BJ (cell line): ENCODE data around the gene TP53.

DNA sequence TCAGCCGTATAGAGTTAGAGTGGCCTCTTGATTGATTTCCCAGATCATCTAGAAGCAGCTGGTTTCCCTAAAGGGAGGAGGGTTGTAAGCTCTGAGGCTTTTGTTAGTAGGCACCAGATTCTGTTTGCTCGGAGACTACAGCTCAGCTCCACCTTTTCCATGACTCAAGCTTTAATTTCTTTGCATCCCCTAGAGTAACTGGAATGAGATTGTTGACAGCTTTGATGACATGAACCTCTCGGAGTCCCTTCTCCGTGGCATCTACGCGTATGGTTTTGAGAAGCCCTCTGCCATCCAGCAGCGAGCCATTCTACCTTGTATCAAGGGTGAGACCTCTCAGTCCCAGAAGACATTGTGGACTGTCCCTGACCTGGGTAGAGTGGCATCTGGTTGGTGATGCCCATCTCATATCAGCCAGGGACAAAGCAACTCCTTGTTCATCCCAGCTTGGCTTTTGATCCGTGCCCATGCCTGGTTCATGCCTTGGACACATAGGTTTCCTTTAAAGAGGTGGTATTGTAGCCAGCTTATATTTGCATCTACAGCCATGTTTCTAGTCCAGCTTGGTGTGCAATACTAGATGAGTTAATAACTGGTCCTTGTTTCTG lies 1.8 kb downstream of the EIF4A1 start:
- CAGE, long polyA plus RNA, result no peak
- RRBS, result no CpG with 5 or more reads among the region's 8 CpGs

- CAGE, long polyA plus RNA, result no peak
- RRBS, result no CpG with 5 or more reads among the region's 3 CpGs
These were observed 2.3 kb downstream of the EIF4A1 start for GRCh38 chr17:7574961-7575270.

DNA sequence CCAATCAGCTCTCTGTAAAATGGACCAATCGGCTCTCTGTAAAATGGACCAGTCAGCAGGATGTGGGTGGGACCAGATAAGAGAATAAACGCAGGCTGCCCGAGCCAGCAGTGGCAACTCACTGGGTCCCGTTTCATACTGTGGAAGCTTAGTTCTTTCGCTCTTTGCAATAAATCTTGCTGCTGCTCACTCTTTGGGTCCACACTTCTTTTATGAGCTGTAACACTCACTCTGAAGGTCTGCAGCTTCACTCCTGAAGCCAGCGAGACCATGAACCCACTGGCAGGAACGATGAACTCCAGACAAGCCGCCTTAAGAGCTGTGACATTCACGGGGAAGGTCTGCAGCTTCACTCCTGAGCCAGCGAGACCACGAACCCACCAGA lies 9.0 kb upstream of the ATP1B2 start:
- CAGE, long polyA plus RNA, result no peak
- RRBS, result no CpG with 5 or more reads among the region's 11 CpGs

GRCh38 chr17:7651037-7652212 lies 699 bp downstream of the ATP1B2 start:
- CAGE, long polyA plus RNA, result no peak
- RRBS, result 3% methylated on average over 19 of the region's 99 CpGs

GRCh38 chr17:7687038-7687860 lies at the start of gene TP53:
Gene TP53 (minus strand): TSS chr17:7687490.
- CAGE, long polyA plus RNA, result start-site peak on the minus strand at chr17:7687478-7687495, 110 and 98 reads in 2 replicates
- RRBS, result no CpG with 5 or more reads among the region's 29 CpGs

DNA sequence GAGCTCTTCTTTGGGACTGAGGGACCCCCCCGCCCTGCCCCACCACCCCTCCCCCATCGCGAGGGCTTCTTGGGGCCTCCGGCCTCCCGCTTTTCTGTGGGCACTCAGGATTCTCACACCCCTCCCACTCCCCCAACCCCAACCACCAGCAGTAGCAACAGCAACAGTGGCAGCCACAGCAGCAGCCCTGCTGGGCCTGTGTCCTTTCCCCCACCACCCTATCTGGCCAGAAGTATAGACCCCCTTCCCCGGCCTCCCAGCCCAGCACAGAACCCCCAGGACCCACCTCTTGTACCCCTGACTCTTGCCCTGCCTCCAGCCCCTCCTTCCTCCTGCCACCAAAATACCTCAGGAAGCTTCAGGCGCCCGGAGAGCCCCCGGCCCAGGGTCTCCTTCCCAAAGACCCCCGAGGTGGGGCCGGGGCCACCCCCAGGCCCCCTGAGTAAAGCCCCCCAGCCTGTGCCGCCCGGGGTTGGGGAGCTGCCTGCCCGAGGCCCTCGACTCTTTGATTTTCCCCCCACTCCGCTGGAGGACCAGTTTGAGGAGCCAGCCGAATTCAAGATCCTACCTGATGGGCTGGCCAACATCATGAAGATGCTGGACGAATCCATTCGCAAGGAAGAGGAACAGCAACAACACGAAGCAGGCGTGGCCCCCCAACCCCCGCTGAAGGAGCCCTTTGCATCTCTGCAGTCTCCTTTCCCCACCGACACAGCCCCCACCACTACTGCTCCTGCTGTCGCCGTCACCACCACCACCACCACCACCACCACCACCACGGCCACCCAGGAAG lies 6.9 kb upstream of the TMEM88 start:
- CAGE, long polyA plus RNA, result no peak
- RRBS, result 80% methylated on average over 4 of the region's 26 CpGs

- CAGE, long polyA plus RNA, result no peak
- RRBS, result no CpG with 5 or more reads among the region's 25 CpGs
These were observed 639 bp downstream of the CYB5D1 start for GRCh38 chr17:7858359-7858925.

DNA sequence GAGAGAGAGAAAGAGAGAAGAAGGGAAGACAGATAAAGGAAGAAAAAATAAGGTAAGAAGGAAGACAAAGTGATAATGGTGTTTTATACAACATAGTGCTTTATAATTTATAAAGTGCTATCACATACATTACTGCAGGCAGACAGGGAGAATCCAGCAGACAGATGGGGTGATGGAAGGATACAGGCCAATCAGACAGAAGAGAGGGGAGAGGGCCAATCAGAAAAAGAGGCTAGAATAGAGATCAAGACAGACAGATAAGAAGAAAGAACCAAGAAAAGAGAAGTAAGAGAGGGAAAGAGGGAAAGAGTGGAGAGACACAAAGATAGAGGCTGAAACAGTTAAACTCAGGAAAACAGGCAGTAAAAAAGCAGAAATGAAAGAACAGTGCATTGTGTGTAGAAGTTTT lies 8.6 kb upstream of the CHD3 start:
- CAGE, long polyA plus RNA, result no peak

DNA sequence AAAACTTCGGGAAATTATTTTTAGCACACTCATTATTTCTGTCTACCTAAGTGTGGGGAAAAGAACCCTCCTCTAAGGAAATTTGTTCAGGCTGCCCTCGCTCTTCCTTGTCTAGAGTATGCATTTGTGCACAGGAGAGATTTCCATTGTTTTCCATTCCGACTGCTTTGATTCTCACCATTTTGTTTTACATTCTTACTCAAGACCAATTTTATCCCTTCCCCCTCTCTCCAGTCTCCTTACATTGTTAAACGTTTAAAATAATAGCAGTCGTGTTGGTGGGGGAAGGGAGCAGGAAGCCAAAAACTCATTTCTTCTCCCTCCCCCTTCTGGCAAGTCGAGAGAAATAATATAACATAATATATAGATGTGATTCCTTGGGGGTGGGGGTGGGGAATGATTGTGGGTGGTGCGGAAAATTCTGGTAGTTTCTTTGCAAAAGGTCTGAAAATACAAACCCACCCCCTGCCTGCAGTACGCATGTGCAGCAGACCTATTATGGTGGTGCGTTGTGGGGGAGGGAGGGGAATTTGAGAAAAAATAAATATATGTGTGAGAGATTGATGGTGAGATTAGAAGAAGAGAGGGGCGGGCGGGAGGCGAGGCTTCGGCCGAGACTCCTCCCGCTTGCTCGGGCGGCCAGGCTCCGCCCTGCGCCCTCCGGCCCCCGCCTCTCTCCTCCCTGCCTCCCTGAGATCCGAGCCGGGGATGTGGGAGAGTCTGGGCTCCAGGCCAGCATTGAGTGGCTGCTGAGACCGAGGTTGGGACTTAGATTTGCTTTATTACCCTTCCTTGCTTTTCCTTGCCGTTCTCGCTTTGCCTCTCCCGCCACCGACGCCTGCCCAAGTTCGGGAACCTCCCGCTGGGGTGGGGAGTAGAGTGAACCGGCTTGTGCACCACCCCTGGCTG lies 1.3 kb upstream of the CHD3 start:
- CAGE, long polyA plus RNA, result no peak
- RRBS, result 0% methylated on average over 2 of the region's 32 CpGs

GRCh38 chr17:8069392-8070270 lies 17.9 kb downstream of the ALOX12B start:
- CAGE, long polyA plus RNA, result no peak
- RRBS, result no CpG with 5 or more reads among the region's 15 CpGs

GRCh38 chr17:8119483-8120059 lies 1.3 kb upstream of the ALOXE3 start:
- CAGE, long polyA plus RNA, result no peak
- RRBS, result no CpG with 5 or more reads among the region's 12 CpGs

DNA sequence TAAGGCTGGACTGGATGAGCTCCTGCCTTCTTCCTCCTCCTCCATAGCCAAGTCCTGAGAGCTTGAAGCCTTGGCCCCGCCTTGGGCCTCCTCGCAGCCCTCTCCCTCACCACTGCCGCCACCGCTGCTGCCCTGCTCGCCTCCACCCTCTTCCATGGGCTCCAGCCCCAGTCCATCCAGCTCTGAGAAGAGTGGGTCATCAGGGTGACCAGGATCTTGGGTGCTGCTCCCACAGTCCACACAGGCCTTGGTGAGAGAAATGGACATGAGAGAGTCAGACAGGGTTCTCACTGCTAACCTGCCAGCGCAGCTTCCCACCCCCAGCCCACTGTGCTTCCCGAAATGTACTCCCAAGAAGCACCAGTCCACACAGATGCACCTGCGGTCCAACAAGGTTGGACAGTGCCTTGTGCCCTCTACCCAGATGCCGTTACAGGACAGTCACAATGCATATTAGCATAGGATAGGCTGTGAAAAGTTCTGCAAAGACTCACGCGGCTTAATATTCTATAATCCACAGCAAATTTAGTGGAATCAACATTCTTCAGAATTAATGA lies 11.0 kb downstream of the PER1 start:
- CAGE, long polyA plus RNA, result no peak
- RRBS, result no CpG with 5 or more reads among the region's 11 CpGs

DNA sequence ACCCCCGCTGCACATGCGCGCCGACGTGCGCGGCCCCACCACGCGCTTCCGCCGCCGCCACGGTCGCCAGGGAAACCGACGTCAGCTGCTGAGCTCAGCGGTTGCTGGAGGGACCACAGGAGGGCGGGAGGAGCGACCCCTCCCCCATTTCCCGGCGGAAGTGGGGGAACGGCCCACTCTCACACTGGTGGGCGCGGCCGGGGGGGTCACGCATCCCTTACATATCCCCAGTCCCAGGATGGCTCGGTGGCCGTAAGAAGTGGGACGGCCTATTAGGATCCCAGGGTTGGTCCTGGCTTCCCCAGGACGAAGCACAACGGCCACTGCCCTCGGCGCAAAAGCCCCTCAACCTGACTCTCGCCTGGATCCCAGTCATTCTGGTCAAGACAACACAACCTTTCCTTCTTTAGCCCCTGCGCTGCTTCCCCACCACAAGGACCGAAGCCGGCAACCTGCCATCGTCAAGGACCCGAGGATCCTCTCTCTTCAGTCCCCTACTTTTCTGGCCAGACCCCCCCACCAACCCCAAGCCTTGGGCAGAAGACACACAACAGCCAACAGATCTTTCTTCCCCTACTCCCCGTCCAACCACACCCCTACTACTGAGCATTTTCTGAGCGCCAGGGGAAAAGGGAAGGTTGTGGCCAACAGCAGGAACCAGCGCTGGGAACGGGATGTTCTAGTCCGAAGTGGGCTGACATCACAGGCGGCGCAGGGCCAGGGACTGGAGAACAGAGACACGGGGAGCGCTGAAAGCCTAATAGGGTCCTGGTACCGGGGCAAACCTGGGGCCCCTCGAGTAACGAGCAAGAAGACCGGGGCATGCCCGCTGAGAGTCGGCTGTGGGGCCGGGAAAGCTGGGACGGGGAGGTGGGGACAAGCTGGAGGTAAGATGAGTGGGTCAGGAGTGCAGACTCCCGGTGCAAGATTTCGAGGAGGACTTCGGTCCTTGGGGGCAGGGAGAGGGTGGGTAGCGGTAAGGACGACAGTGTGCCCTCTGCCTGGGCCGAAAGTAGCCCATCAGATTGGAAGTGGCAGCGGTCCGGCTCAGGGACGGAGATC lies 627 bp downstream of the PER1 start:
- CAGE, long polyA plus RNA, result no peak
- RRBS, result 1% methylated on average over 9 of the region's 65 CpGs

DNA sequence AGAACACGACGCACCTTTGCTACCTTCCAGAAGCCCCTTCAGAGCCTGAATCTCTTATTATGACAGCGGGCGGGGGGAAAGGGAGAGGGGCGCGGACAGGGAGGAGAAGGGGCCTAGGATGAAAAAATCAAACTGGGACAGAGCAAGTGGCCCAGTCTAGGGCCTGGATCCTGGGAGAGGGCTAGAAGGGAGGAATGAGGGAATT lies 2.5 kb upstream of the PER1 start:
- CAGE, long polyA plus RNA, result no peak
- RRBS, result no CpG with 5 or more reads among the region's 6 CpGs

DNA sequence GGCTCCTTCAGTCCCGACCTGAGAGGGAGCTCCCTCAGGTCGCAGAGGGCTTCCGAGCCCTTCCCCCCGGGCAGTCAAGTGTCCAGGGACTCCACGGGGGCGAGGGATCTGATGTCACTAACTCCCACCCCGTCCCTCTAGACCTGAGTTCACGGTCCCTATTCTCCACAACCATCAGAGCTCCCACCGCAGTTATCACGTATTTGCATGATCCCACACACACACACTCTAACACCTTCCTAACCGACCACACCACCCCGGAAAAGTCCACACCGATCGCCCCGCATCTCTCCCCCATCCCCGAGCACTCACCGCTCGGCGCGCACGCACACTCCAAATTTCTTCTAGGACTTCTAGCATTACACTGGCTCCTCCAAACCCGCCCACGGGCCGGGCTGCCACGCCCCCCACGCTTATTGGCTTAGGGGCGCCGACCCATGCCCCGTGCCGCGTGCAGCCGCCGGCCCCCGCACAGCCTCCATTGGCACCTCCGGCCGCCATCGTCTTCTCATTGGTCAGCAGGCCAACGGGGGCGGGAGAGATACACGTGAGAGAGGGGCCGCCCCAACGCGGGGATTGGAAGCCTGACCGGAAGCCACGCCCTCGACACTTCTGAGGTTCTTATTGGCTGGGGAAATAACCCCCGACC lies 3.9 kb upstream of the PER1 start:
- CAGE, long polyA plus RNA, result start-site peak on the minus strand centred at position 361 of the sequence, 70 bp wide, 29 and 29 reads in 2 replicates
- RRBS, result 1% methylated on average over 17 of the region's 47 CpGs

- CAGE, long polyA plus RNA, result no peak
- RRBS, result 1% methylated on average over 30 of the region's 64 CpGs
These were observed 538 bp downstream of the VAMP2 start for GRCh38 chr17:8161941-8162879.

DNA sequence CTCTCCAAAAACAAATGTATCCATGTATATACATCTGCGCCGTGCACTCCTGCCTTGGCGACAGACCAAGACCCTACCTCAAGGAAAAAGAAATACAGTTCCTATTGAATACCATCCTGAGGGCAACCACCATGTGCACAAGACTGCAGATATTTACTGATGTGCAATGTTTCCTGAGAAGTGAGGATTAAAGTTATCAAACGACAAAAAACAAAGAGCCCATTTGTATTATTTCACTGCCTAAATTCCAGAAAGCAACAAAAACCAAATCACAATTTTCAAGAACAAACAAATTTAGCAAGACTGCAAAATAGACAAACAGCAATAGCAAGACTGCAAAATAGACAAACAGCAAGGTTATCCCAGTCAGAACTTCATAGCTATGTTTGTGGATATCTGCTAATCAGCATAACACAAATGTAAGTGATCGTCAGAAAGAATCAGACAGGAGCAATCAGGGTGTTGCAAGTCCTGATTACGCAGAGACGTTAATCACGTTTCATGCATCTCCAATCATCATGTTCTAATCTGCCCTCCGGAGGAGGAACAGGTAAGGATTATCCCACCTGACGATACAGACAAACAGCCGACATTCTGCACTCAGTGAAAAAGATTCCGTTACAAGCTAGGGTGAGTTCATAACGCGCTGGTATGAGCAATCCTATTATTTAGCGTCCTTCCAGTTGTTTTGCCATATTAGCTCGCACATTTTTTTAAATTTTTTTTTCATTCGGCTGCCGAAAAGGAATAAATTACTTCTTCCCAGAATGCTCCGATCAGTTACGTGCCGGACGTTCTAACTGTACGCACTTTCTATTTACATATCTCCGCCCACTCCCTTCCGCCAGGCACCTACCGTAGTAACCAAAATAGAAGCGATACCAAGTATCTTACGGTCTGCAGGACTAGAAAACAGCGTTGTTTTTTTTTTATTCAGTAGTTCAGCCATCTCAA lies 2.9 kb downstream of the TMEM107 start:
- CAGE, long polyA plus RNA, result no peak
- RRBS, result no CpG with 5 or more reads among the region's 29 CpGs

DNA sequence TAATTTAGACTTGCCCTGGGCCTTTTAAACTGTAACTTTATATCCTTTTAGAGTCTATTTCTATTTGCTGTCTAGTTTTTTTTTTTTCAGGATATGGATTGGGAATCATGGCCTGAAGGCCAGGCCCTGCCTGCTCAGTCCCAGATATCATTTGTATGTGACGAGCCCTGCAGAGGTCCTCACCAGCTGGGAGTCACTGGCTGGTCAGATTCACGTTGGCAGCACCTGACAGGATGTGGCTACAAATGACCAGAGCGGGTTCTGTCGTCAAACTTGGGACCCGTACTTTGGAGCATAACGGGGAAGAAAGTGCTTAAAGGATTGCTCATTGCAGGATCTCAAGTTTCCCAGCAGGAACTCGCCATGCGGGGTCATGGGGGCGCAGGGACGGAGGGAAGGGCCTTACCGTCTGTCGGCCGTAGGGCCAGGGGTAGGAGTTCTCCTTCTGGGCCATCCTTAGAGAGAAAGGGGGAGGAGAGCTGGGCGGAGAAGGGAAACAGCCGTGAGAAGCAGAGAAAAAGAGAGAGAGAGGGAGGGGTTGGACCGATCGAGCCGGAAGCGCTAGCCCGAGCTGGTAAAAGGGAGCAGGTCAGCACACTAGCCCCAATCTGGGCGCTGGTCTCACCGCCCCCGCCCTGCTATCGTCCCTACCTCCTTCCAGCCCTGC lies 471 bp downstream of the AURKB start:
- CAGE, long polyA plus RNA, result no peak
- RRBS, result no CpG with 5 or more reads among the region's 24 CpGs

GRCh38 chr17:8220115-8220440 lies 9.7 kb upstream of the AURKB start:
- CAGE, long polyA plus RNA, result no peak
- RRBS, result no CpG with 5 or more reads among the region's 9 CpGs

GRCh38 chr17:8222794-8223330 lies 12.5 kb upstream of the AURKB start:
- CAGE, long polyA plus RNA, result no peak
- RRBS, result 1% methylated on average over 13 of the region's 42 CpGs